H1 (cell line): ENCODE measurements around a stretch of chr18.

GRCh38 chr18:80172055-80172506, 63.0 kb downstream of the ADNP2 start:
- RRBS: no CpG with 5 or more reads among the region's 4 CpGs
CAGE:
- cytosol, long polyA plus RNA: no peak
- long polyA plus RNA: no peak
- nucleus, long polyA plus RNA: no peak

DNA sequence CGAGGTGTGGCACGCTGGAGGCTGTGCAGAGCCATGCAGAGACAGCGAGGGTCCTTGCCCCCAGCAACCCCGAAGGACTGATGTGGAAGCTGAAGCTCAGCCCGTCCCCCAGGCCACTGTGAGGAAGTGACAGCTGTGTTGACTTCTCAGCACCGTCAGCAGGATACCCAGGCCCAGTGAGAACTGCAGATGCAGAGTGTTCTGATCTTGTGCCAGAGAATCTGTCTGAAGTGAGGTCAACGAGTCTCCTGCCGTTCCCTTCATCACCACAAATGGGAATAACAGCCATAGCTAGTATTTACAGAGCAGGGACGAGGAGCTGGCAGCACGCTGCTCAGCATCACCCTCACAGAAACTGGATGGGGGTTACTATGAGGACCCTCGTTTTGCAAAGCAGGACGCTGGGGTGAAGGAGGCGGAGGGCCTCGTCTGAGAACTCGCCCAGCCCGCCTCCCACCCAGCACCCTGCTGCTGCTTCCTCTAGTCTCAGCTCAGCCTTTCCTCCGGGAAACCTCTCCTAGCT, 45.9 kb downstream of the PARD6G start:
- RRBS: no CpG with 5 or more reads among the region's 17 CpGs
CAGE:
- cytosol, long polyA plus RNA: no peak
- long polyA plus RNA: no peak
- nucleus, long polyA plus RNA: no peak